Neural progenitor cell (in vitro differentiated cells): ENCODE measurements around a stretch of chr3.

DNA sequence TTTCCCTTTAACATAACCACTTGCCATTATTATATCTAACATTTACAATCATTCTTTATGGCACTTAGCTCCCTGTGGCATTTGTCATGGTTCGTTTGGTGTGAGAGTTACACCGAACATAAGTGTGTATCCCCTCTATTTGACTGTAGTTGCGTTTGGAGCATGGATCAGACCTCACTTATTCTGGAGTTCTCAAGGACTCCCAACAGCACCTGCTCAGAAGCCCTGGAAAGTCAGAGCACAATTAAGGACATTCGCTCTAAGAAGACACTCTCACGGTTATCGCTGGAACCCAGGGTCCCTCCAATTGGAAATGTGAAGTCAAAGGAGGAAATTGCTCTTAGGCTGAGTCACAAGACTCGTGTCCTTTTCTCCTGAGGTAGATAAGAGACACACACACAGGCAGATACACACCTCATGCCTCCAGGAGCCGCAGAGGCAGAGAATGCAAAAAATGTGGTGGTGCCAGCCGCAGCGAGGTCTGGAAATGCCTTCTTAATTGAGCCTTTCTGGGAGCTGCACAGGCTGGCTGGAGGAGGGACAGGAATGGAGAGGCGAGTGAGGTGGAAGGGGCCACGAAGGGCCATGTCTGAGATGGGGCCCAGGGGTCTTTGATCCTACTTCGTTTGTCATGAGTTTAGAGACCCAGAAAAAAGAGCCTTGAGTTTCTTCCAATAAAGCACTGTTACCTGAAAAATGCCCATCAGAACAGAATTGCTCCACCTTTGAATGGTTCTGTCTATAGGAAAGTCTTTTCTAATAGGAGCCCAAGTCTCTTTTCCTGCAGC is 189.2 kb downstream of the OPA1 start:
- RAMPAGE, long total RNA, result no peak

- RAMPAGE, long total RNA, result no peak
These were observed 223.7 kb downstream of the OPA1 start for GRCh38 chr3:193816438-193817425.

DNA sequence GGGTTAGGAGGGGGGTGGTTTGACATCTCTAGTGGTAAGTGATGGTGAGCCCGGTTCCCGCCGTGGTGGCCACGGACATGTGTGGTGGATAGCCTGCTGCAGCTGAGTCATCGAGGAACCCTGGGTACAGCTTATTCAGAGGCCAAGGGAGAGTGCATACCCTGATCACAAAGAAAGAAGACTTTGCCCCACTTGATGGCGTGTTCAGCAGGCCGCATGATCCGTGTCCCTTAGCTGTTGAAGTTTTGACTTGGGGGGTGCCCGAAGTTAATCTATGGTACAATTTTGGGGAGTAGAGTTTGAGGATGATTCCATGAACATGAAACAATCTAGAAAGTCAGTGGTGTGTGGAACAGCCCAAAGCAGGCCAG is 132.1 kb upstream of the HES1 start:
- RAMPAGE, long total RNA, result no peak

GRCh38 chr3:194250161-194250784 is 100.9 kb downstream of the CPN2 start:
- RAMPAGE, long total RNA, result no peak

DNA sequence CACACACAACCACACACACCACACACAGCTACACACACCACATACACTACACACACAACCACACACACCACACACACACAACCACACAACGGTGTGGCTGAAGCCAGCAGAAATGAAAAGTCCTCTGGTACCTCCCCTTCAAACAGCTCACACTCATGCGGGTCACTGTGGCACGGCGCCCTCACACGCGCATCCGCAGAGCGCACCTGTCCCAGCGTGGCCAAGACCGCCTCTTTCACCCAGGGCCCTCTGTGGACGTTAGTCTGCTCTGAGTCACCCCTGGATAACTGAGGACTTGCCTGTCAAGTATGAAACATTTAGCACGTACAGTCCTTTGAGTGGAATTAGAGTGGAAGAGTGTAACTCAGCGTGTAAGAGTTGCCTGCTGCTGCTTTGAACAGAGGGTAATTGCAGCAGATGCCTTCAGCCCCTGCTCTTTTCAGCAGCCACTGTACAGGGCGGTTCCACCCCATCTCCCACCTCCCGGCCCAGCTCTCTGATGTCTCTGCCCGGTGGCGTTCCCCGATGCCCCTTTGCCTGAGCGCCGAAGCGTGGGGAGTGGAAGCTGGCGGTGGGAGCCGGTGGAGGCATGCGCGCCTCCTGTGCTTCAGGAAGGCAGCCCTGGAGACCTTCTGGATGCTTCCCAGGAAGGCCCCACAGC is 23.0 kb downstream of the CPN2 start:
- RAMPAGE, long total RNA, result no peak

- RAMPAGE, long total RNA, result no peak
These were observed 61.0 kb downstream of the TMEM44 start for GRCh38 chr3:194572094-194572803.

- RAMPAGE, long total RNA, result no peak
These were observed 46.5 kb downstream of the TMEM44 start for GRCh38 chr3:194586784-194587045.

- RAMPAGE, long total RNA, result no peak
These were observed 15.6 kb upstream of the TMEM44 start for GRCh38 chr3:194648774-194649167.

DNA sequence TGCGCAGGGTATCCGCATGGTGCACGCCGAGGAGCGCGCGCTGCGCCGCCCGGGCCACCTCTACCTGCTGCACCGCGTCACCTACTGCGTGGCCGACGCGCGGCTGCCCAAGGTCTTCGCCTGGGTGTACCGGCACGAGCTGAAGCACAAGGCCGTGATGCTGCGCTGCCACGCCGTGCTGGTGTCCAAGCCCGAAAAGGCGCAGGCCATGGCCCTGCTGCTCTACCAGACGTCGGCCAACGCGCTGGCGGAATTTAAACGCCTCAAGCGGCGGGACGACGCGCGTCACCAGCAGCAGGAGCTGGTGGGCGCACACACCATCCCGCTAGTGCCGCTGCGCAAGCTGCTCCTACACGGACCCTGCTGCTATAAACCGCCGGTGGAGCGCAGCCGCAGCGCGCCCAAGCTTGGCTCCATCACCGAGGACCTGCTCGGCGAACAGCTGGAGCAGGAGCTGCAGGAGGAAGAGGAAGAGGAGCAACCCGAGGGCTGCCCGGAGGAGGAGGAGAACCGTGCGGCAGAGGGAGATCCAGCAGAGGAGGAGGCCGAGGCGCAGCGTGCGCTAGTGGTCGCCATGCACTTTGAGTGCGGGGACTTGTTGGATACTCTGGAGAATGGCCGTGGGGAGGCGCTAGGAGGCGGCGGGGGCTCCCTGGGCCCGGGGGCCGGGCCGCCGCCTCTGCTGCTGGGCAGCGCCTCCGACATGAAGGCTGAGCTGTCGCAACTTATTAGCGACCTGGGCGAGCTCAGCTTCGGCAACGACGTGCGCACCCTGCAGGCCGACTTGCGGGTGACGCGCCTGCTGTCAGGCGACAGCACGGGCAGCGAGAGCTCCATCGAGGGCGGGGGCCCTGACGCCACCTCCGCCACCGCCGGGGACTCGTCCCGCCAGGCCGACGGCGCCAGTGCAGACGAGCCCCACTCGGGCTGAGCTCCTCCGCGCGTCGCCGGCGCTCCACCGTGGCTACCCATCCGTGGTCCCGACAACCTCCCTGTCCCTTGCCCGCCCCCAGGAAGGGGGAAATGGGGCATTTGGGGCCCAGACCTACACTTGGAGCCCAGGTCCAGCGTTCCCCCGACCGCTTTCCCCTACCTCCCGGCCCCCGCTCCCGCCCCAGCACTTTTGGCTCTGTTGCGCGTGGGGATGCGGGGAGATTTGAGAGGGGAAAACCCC is 1.9 kb downstream of the FAM43A start:
- RAMPAGE, long total RNA, result no peak

DNA sequence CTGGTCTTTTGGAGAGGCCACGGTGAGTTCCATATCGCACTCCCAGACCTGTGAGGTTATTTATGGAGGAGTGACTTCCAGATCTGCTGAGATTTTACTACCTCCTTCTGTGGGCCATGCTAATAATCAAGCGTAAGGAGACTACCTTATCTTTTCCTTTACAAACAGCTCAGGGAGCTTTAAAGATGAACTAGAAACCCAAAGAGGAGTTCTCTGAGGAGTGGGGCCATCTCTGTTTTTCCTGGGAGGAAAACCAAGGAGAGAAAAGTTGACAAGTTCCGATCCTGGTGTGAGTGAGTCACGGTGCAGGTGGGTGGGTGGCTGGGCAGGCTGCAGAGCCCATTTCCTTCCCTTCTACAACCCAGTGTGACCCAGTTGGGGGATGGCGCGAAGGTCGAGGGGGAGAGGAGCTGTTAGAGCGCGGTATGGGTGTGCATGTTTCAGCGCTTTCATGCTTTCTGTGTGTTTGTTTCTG is 3.6 kb downstream of the FAM43A start:
- RAMPAGE, long total RNA, result no peak

DNA sequence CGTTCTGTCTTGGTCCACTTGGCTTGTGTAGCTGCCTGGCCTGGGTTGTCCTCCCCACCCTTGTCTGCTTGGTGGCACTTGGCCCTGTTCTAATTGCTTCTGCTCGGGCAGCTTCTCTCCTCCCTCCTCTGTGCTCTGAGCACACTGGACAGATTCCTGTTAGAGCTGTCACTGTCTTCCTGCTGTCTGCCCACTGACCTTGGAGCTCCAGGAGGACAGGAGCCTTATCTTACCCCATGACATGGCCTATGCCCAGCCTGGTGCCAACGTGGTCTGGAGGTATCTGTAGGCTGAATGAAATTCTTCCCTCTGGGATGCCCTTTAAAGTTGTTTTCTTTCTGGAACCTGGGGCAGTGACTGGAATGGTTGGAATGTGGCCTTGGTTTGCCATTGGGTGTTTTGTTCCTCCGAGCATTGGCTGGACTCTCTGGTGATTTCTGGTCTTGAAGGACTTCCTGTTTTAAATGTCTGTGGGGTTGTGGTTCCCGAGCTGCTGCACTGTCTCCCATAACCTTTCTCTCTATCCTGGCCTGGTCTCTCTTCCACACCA is 94.1 kb downstream of the FAM43A start:
- RAMPAGE, long total RNA, result no peak

DNA sequence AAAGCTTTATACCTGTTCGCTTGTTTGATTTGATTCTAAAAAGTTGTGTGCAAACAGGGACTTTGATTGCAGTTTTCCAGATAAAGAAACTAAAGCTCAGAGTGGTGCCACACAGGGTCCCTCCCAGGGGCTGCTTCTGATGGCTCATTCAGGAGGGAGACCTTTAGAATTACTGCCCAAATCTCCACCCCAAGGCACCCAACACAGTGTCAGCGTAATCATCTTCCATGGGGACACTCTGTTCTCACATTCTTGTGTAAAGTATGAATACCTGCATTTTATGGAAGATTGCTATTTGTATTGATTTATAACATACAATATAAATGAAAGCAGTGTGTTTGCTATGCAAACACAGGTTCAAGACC is 185.5 kb downstream of the FAM43A start:
- RAMPAGE, long total RNA, result no peak

DNA sequence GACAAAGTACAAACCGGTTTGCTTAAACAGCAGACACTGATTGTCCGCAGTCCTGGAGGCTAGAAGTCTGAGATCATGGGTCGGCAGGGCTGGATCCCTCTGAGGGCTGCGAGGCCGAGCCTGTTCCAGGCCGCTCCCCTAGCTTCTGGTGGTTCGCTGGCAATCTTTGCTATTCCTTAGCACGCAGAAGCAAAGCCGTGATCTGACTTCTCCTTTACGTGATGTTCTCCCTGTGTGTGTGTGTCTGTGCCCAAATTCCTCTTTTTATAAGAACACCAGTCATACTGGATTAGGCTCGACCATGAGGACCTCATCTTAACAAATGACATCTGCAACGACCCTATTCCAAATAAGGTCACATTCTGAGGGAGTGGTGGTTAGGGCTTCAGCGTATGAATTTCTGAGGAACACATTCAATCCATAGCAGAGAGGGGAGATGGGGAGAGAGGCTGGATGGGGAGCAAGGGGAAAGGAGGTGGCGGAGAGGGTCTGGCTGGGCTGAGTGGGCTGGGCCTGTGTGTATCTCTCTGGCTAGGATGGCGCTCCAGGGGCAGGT is 159.9 kb downstream of the XXYLT1 start:
- RAMPAGE, long total RNA, result no peak

GRCh38 chr3:195150060-195150983 is 120.6 kb downstream of the XXYLT1 start:
- RAMPAGE, long total RNA, result no peak

- RAMPAGE, long total RNA, result no peak
These were observed 91.7 kb downstream of the XXYLT1 start for GRCh38 chr3:195179336-195179627.

DNA sequence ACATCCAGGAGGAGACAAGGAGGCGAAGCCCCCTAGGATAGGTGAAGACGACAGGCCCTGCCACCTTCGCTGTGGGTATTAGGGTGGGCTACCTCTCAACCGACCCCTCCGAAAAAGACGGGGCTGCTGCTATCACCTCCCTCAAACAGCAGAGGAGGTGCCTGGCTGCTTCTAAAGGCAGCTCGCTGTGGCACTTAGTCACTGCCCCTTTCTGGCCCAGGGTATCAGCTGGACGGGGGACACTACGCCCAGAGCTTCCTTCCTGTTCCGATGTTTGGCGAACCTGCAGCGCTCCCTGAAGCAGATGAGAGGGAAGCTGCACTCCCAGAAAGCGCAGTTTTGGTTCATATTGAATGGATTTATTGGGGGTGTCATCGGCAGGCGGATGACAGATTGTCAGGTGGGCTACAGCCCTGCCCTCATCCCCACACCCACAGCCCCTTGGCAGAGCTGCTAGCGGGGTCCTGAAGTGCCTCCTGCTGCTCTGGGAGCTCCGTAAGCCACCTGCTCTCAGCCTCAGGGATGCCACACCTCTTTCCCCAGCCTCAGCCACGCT is 10.3 kb downstream of the XXYLT1 start:
- RAMPAGE, long total RNA, result no peak

- RAMPAGE, long total RNA, result no peak
These were observed 74.5 kb downstream of the ACAP2 start for GRCh38 chr3:195368403-195368686.

DNA sequence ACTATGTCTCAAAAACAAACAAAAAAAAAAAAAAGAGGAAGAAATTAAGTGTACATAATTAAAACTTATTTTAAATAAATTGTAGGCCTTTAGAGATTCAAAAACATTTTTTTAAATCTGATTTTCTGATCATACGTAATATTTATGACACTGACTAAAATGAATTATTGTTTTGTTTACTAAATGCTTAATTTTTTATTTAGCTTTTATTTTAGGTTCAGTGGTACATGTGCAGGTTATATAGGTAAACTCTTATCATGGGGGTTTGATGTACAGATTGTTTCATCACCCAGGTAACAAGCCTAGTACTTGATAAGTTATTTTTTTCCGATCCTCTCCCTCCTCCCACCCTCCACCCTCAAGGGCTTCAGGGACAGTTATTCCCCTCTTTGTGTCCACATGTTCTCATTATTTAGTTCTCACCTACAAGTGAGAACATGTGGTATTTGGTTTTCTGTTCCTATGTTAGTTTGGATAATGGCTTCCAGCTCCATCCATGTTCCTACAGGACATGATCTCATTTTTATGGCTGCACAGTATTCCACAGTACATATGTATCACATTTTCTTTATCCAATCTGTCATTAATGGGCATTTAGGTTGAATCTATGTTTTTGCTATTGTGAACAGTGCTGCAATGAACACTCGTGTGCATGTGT is 73.6 kb downstream of the ACAP2 start:
- RAMPAGE, long total RNA, result no peak

- RAMPAGE, long total RNA, result no peak
These were observed 755 bp downstream of the ACAP2 start for GRCh38 chr3:195441817-195442712.

DNA sequence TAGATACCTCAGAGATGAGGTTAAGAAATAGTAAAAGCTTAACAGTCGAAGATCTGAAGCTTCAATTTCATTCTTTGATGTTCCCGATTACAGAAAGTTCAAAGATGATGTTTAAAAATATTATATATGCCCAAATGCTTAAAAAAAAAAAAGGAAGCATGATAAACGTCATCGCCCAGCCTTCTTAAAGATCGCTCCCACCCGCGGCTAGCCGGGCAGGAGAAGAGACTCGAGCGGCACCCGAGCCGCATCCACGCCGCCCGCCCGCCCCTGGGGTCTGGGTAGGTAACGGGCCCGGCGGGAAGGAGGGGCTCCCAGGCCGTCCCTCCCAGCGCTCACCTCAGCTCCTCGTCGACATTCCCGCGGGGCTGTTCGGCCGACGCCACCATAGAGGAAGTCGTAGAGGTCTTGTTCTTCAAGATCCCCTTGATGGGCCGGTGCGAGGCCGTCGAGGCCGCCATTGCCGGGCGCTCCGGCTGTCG is 519 bp downstream of the PPP1R2 start:
- RAMPAGE, long total RNA, result no peak